NALM6 (cell line): ENCODE data around the genes RPLP0 and SPPL3.

- PRO-cap: no peak
Measured at GRCh38 chr12:120090709-120091411, 25.7 kb downstream of the RAB35 start.

GRCh38 chr12:120117042-120117804, 670 bp upstream of the RAB35 start:
- PRO-cap: bidirectional peak, plus-strand start at chr12:120117182, minus-strand start at chr12:120117125

GRCh38 chr12:120124267-120124776, 7.8 kb upstream of the RAB35 start:
- PRO-cap: no peak

GRCh38 chr12:120183305-120183753, 11.2 kb downstream of the GCN1 start:
- PRO-cap: no peak

- PRO-cap: no peak
Measured at GRCh38 chr12:120183859-120184323, 10.6 kb downstream of the GCN1 start.

DNA sequence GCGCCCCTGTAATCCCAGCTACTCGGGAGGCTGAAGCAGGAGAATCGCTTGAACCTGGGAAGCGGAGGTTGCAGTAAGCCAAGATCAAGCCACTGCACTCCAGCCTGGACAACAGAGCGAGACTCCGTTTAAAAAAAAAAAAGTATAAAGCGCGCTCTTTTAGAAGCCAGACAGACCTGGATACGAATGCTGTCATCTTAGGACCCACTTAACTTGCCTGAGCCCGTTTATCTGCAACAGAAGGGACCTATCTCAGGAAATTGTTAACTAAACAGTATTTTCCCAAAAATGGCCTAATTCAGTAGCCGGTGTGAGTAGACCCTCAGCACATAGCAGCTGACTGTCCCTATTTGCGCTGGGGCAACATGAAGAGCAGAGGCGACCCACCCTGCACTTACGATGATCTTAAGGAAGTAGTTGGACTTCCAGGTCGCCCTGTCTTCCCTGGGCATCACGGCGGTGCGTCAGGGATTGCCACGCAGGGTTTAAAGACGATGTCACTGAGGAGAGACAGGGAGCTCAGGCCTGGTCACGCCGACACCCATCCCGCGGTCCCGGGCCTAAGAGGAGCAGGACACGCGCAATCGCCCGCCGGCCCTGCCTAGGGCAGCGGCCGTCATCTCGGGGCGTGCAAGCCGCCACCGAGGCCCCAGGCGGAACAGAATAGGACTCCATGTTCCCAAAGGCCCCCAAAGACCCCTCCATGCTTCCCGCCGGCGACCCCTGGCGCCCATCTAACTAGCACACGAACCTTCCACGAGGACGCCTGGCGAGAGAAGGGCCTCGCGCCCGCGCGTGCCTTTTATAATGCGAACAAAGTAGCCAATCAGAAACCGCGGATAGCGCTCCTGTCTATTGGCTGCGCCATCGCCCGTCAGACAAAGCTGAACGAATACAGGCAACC, at the start of gene RPLP0:
RPLP0 (minus strand) TSS at position 780 of the 904 bp plus-strand sequence.
- PRO-cap: bidirectional peak, plus-strand start outside the sequence, minus-strand start at position 776 of the sequence

- PRO-cap: no peak
Measured at GRCh38 chr12:120324817-120325232, 2.8 kb downstream of the PLA2G1B start.

DNA sequence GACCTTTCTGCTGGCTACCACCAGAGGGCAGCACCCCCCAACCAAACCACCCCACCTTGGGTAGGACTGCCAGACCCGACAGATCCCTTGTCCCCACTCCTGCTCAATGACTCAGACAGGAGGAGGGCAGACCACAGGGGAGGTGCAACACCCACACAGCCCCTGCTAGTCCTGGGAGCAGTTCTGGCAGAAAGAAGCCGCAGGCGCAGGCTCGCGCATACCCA, 12.4 kb downstream of the MSI1 start:
- PRO-cap: no peak

GRCh38 chr12:120366964-120367900, 1.7 kb downstream of the MSI1 start:
- PRO-cap: no peak

- PRO-cap: no peak
Measured at GRCh38 chr12:120397594-120398373, 28.8 kb upstream of the MSI1 start.

DNA sequence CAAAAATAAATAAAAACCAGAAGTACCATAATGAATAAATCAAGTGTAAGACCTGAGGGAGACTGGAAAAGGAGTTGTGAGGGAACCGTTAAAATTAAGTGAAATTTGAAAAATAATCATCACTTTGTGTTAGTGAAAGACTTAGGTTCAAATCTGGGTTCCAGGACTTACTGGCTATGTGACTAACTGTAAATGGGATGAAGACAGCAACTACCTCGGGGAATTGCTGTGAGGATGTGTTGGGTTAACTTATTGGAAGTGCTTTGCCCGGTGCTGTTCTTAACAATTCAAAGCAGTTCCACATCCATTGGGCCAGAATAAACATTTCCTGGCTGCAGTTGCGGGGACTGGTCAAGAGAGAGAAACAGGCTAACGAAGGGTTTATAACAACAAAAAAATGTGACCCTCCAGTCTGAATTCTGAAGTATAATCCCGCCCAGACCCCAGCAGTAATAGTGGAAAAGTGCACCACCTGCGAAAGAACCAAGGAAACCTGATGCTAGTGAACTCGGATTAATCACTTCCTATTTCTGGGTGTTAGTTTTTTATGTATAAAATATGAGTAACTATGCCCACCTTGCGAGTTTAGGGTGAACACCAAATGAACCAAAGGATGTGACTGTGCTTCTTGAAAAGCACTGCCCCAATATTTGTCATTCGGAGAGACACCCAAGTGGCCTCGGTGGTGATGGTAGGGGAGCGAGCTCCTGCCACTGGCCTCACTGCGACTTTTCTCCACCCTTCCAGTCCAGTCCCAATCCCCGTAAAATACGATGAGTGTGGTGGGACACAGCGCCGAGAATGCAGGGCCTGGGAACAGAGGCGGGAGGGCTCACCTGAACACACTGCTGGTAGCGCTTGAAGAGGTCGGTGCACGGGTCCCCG, 552 bp downstream of the TRIAP1 start:
- PRO-cap: no peak

- PRO-cap: no peak
Measured at GRCh38 chr12:120463513-120464559, 5.7 kb downstream of the SRSF9 start.

GRCh38 chr12:120474552-120475081, 5.1 kb upstream of the SRSF9 start:
- PRO-cap: no peak

DNA sequence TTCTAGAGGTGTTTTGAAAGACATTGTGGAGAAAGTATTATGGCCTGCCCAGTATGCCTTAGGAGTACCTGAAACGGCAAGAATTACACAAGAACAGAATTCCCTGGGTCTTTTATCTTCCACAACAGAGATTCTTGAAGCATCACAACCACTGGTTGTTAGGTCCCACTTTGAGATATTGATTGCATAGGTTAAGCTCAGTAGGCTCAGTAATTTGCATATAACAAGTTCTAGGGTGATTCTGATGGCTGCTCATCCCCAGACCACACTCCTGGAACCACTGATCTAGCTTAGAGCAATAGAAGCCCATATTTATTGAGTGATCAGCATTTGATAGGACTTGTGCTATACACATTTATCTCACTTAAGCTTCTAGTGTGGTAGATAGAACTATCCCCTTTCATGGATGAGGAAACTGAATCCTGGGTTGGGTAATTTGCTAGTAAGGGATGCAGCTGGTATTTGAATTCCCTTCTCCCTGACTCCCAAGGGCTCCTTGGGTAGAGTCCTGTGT, 19.9 kb downstream of the POP5 start:
- PRO-cap: no peak

- PRO-cap: no peak
Measured at GRCh38 chr12:120565306-120565745, 15.9 kb downstream of the POP5 start.

- PRO-cap: no peak
Measured at GRCh38 chr12:120574038-120574530, 7.1 kb downstream of the POP5 start.

DNA sequence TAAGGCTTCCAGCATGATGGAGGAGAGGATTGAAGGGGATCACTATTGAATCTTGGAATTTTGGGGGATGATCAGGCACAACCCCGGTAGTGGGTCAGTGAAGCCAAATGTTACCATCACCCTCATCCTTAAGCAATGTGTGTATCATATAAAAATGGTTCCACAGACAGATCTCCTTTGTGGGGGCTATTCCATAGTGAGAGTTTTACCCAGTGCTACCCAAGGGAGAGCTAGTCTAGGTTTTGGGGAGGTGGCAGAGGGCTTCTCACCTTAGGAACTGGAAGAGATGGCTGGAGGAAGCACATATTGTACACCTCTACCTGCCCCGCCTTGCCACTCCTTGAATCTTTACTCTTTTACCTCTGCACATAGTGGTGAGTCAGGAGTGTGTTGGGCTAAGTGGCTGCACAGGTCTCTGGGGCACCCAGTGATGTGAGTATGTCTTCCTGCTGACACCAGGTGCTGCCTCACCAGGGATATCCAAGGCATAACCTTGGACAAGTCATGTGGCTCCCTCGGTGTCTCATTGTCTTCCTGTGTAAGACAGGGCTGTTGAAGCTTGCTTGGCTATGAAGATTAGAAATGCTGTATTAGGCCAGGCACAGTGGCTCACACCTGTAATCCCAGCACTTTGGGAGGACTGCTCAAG, 19.9 kb upstream of the CABP1 start:
- PRO-cap: no peak

- PRO-cap: no peak
Measured at GRCh38 chr12:120711286-120711820, 1.1 kb downstream of the UNC119B start.

DNA sequence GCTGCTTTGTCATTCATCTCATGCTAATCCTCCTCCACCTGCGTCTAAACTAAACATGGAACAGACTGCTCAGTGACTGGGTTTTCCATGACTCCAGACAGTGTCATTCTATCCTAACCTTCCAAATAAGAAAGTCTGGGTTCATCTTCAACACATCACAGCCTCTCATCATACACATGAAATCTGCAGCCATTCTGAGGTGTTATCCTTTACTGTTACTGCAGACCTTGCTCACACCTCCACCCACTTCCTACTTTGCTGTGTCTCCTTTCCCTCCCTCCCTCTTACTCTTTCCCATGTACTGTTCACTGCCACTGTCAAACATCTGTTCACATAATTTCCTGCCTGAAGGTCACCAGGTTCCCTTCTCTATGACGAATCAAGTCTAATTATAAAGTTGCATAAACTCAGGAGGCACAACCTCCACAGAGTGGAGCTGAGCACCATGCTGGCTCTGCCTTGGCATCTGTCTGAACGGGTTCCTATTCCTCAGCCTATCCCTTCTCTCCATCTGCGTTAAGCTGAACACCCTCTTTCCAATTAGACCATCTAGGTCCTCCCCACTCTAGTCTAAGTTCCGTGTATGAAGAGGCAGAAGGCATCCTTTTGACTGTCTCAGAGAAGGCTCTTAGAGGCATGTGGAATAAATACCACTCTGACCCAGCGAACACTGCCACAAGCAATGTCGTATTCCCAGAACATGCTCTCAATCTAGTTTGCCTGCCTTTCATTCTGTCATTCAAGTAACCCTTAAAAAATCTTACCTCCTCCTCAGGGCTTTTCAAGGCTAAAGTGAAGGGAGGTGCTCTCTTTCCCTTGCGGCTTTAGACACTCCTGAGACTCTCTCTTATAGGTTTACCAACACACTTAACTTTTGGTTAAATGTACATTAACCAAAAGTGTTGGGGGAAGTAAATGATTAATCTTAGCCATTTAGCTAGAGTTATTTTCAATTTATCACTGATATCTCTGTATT, 48.7 kb downstream of the ACADS start:
- PRO-cap: no peak

DNA sequence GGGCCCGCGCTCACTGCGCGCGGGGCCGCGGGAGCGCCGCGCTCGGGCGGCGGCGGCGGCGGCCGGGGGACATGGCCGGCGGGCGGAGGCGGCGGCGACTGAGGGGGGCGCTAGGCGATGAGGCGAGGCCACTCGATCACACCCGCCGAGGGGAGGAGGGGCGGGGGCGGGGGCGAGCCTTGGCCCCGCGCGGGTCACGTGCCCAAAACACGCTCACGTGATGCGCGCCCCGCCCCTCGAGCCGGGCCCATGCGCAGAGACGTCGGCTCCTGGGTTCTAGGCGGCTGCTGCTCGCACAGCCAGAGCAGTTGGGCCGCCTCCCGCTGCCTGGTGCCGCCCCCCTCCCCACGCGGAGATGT, at the start of gene SPPL3:
SPPL3 (minus strand) TSS at position 155 of the 359 bp plus-strand sequence.
- PRO-cap: bidirectional peak, plus-strand start at position 256 of the sequence, minus-strand start at position 155 of the sequence